ENCODE measurements around a stretch of chr16.

DNA sequence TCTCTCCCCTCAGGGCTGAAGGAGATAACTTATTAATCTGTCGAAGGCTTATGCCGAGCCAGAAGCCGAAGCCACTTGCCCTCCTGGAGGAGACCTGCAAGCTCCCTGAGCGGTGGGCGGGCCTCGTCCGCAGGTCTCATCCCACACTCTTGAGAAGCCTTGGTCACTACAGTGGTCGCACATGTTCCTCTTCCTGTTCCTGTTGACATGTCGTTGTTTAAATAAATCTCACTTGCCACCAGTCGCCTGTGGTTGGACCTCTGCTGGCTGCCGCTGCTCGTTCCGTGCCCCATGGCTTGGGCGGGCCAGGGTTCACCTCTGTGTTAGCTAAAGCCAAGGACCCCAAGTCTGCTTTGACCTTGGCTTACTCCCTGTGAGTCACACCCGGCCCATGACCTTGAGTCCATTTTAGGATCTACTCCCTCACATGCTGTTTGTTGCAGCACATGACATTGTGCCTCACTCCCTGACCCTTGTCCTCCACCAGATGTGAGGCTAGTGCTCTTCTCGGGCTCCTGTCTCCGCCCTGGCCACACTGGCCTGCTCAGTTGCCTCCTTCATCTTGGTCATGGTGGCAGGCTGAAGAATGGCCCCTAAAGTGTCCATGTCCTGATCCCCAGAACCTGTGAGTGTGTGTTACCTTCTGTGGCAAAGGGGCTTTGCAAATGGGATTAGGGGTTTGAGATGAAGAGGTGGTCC is 38.6 kb upstream of the AQP8 start:
- RRBS: no CpG with 5 or more reads among the region's 17 CpGs

DNA sequence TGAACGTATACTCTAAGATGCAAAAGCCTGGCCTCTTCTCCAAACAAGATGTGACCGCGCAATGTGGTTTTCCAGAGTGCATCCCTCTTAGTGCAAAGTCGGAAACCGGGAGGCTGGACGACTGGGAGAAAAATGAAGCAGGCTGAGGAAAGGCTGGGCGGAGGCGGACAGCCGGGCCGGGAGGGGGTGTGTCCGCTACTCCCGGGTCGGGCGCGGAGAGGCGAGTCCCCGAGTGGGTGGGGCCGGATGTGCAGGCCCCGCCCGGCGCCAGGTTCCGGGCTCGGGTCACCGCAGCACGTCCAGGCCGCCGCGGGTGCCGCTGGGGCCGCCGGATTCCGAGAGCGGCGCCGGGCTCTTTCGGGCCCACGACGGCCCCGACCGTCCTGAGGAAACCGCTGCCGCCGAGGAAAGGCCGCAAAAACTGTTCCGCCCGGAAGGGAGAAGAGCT is 313 bp downstream of the ZKSCAN2 start:
- RRBS: 2% methylated on average over 33 of the region's 46 CpGs

DNA sequence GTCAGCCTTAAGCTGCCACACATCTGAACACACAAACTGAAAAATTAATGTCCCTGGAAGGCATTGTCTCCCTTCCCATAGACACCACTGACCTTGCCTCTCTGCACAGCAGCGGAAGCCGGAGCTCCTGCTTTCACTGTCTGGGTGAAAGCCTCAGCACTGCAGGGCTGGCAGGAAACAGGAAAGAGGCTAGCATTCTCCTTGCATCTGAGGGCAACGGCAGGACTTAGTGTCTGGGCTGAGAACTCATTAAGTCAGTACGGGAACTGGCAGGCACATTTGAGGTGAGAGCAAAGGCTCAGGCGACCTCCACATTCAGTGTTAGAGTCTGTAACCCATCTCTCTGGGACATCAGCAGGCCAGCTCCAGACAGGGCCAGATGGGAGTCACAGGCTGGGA is 452.3 kb upstream of the C16orf82 start:
- RRBS: no CpG with 5 or more reads among the region's 5 CpGs

- RRBS: 9% methylated on average over 15 of the region's 69 CpGs
These were observed 43.2 kb downstream of the C16orf82 start for GRCh38 chr16:27109565-27110781.

- RRBS: no CpG with 5 or more reads among the region's 21 CpGs
These were observed 13.9 kb upstream of the KDM8 start for GRCh38 chr16:27189197-27190093.

- RRBS: no CpG with 5 or more reads among the region's 16 CpGs
These were observed 30.4 kb downstream of the NSMCE1 start for GRCh38 chr16:27238026-27238669.

DNA sequence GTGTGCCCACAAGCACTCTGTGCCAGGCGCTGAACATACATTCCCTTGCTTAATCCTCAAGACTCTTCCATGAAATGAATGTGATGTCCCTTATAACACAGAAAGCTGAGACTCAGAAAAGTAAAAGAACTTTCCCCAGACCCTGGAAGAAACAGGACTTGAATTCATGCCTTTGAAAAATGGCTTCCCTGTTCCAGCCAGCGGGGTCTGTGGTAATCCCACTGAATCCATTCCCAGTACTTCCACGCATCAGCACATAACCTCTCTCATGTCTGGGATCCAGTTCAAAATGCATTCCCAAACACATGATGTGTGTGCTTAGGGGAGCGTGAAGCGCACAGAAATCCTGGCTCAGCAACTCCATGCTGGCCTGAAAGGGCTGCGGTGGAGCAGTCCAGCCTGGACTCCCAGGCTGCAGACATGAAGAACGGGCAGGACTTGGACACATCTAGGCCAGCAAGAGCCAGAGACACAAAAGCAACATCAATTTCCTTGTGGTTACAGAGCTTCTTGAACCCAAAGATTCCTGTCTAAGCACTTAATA is 23.4 kb downstream of the NSMCE1 start:
- RRBS: no CpG with 5 or more reads among the region's 7 CpGs

DNA sequence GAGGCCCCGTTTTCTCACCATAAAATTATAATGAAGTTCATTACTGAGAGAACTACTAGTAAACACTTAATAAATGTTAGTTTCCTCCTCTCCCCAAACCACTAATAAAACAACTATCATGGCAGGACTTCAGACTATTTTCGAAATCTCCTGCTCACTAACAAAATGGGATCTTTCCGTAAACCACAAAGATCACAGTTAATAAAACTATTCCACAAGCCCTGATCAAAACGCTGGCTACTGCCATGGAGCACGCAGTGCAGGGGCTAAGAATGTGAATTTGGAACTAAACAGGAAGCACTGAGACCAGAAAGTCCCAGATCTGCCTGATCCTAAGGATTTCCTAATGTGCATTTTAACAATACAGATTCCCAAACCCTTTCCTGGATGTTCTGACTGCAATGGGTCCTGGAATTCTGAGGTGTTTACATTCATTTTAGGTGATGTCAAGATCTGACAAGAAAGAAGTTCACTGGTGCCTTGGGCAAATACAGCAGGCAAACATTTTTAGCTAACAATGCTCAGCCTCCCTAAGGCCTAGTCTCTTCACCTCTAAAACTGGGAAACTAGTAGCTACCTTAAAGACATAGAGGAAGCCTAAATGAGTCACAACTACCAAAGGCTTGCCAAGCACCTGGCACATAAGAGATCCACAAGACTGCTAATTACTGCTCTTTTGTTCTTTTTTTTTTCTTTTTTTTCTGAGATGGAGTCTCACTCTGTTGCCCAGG is 10.3 kb downstream of the NSMCE1 start:
- RRBS: no CpG with 5 or more reads among the region's 5 CpGs

DNA sequence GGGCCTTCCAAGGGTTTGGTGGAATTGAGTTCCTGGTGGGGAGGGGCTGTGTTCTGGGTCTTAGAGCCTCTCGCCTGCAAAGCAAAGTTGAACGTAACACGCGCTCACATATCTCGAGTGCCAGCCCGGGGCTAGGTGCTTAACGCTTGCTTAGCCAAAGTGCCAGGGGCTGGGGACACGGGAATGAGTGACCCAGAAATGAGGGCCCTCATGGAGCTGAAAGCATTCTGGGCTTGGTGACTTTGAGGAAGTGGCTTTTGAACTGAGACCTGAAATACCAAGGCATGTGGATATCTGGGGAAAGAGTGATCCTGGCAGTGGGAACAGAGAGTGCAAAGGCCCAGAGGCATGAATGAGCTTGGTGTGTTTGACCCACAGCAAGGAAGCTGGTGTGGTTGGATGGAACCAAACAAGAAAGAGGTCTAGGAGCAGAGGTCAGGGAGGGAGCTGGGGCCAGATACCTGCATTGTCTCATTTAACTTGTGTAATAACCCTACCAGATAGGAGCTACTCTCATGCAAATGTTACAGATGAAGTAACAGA is 5.1 kb downstream of the IL4R start:
- RRBS: no CpG with 5 or more reads among the region's 8 CpGs

- RRBS: over 99% methylated on average over 2 of the region's 16 CpGs
These were observed 41.1 kb downstream of the IL4R start for GRCh38 chr16:27354620-27355615.

- RRBS: no CpG with 5 or more reads among the region's 7 CpGs
These were observed 42.9 kb downstream of the IL4R start for GRCh38 chr16:27356590-27357111.

GRCh38 chr16:27516388-27516590 is 33.4 kb downstream of the GTF3C1 start:
- RRBS: 90% methylated on average over 4 of the region's 6 CpGs

- RRBS: no CpG with 5 or more reads among the region's 13 CpGs
These were observed 148.3 kb downstream of the KATNIP start for GRCh38 chr16:27698264-27698622.

DNA sequence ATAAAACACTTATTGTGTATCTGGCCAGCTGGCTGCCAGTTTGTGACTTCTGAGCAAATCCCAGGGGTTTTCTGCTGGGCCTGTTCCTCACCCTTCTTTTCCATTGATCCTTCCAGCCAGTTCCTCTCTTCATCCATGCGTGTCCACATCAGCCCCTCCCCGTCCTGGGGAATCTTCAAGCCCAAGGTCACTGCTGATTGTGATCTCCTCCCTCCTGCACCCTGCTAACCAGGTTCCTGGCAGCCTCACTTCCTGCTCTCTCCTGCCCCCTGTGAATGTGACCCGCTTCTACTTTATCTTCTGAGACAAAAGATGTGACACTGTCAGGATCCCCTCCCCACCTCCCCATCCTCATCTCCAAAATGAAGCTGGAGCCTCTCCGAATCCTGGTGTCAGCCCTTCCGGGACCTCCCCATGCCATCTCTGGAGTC is 204.9 kb downstream of the KATNIP start:
- RRBS: no CpG with 5 or more reads among the region's 5 CpGs

DNA sequence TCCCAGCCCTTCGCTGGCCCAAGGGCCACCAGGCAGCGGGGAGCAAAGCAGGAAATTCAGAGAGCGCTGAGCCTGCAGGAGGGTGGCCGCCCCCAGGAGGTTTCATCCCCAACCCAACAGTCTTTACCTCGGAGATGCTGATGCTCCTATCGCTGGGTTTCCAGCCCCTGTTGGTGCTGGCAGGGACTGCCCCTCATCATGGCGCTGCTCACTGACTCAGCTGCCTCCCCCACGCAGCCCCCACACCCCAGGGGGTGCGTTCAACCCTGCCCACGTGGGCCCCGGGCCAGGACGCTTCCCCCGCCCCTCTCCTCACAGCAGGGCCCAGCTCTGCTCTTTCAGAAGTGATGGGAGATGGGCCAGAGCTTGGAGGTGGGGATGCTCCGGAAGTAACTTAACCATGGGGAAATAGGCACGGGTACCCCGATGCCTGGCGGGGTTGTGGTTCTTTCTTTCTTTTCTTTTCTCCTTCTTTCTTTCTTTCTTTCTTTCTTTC is 175.5 kb downstream of the GSG1L start:
- RRBS: 10% methylated on average over 4 of the region's 17 CpGs

- RRBS: no CpG with 5 or more reads among the region's 6 CpGs
These were observed 25.0 kb downstream of the XPO6 start for GRCh38 chr16:28186659-28187357.

DNA sequence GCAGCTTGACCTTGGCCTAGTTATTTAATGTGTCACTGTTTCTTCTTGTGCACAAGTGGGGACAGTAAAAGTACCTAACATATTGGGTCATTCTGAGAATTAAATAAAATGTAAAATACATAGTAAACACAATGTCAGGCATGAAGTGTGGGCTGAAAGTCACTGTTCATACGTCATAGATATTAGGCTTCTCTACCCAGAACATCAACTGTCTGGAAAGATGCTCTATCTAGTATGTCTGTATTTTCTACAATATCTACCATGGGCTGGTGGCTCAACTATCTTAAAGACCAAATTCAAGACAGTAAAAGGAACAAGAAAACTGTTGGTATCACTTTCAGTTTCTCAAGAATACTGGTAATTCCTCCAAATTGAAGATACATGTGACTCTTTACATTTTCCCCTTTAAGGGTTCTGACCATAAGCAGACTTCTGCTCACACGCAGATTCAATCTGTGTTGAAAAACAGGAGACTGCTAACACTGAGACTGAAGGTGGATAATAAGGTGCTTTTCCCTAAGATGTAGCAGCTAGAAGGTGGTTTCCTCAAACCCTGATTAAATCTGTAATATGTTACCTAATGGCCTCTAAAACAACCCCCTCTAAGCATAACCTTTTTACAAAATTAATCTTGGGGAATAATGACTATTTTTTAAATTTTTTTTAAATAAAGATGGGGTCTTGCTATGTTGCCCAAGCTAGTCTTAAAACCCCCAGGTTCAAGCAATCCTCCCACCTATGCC is 24.1 kb downstream of the XPO6 start:
- RRBS: no CpG with 5 or more reads among the region's 2 CpGs

DNA sequence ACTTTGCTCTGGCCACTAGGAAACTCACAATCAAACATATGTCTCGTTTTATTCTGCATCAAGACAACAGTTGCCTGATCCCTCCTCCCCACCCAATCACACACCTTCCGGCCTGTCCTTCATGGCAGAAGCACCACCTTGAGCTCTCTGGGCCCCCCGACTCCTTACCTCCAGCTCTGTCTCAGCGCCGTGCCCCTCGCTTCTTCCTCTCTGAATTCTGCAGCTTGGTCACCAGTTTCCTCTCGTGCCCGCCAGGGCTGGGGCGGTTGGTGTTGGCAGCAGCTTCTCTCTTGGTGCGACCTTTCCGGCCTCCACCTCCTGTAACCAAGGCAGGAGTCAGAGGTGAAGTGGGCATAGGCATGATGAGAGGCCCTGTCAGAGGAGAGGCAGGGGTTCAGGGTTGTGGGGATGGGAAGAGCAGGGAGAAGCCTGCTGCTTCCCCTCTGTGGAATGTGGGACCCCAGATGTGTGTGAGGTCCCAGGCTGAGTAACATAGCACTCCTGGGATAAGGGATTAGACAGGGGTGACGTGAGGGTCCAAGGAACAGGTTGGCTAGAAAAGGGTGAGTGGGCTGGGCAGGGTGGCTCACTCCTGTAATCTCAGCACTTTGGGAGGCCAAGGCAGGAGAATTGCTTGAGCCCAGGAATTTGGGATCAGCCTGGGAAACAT is 801 bp downstream of the NUPR1 start:
- RRBS: no CpG with 5 or more reads among the region's 12 CpGs

GRCh38 chr16:28820800-28821465 is 1.9 kb upstream of the ATXN2L start:
- RRBS: no CpG with 5 or more reads among the region's 14 CpGs

DNA sequence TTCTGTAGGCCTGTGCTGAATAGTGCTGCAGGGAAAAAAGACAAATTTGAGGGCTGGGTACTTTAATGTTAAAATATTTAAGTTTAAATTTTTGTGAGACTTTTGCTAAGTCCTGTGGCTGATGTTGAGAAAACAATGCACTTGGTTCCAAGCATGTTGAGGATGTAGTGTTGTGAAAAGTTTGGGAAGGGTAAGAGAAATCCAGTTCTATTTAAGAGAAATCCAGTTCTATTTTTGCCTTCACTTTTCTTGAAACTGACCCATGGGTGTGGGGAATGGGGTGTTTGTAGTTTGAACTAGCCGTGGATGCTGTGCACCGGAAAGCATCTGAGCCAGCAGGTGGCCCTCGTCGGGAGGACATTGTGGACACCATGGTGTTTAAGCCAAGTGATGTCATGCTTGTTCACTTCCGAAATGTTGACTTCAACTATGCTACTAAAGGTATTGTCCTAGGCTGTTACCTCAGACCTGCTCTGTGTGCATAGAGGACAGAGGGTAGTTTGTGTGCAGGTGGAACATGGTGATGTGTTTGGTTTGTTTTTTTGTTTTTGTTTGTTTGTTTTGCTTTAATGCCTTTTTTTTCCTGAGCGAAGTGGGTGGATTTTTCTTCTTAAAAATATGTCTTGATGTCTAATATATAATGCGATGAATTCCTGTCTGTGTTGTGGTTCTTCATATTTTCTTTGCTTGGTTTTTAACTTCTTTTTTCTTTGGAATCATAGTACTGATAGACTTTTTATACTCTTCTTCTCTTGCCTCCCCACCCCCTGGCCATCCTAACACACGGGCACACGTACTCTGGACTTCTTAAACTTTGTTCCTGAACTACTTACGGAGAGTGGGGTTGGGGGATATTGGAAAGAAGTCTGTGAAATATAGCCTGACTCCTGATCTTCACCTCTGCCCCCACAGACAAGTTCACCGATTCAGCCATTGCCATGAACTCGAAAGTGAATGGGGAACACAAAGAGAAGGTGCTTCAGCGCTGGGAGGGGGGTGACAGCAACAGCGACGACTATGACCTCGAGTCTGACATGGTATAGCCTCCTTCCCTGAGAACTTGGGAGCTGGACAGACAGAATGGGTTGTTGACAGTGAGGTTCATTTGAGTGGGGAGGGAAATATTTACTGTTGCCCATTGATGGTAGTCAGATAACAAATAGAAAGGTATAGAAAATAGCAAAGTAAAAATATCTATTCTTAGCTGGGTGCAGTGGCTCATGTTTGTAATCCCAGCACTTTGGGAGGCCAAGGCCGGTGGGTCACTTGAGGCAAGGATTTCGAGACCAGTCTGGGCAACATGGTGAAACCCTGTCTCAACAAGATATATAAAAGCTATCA is 3.6 kb downstream of the ATXN2L start:
- RRBS: no CpG with 5 or more reads among the region's 18 CpGs

All from T47D (cell line).